Mesangial cell (primary cell): ENCODE results near the gene KLLN.

DNA sequence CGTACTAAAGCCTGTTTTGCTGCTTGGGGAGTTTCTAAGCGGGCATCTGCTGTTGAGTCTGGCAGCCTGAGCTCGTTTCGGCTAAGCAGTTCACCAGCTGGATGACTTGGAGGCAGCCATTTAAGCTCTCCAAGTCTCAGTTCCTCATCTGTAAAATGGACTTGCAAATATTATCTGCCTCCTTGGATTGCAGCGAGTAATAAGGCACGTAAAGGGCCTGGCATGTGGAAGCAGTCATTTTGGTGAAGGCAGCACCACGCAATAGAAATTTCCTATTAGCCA lies 44.0 kb downstream of the LDB3 start:
- RAMPAGE, long total RNA, result no peak

- RAMPAGE, long total RNA, result no peak
These were observed 841 bp downstream of the BMPR1A start for GRCh38 chr10:86757214-86757705.

DNA sequence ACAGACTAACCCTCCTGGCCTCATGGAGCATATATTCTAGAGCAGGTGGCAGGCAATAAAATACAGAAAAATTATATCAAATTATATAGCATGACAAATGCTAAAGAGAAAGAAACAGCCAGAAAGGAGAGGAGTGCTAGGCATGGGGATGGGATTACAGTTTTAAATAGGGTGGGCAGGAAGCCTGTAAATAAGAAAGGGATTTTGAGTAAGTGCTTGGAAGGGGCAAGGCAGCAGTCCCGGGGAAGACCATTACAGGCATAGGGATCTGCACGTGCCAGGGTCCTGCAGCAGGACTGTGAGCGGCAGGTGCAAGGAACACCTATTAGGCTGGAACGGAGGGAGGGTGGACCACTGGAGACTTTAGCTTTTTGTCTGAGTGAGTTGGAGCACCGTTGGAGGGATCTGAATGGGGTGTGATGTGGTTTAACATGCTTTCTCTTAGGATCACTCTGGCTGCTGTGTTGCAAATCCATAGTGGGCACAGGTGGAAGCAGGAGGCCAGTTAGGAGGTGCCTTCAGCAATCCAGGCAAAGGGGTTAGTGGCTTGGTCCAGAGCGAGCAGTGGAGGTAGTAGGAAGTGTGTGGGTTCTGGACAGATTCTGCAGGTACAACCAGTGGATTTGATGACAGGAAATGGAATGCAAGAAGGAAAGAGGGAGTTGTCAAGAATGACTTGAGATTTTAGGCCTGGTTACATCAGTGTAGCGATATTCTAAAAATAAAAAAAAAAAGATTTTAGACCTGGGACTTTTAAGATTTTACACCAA lies 95.2 kb downstream of the MMRN2 start:
- RAMPAGE, long total RNA, result no peak

- RAMPAGE, long total RNA, result no peak
These were observed 20.9 kb downstream of the MMRN2 start for GRCh38 chr10:86936059-86937274.

GRCh38 chr10:86955925-86956332 lies 1.5 kb downstream of the MMRN2 start:
- RAMPAGE, long total RNA, result no peak

GRCh38 chr10:87066777-87067457 lies 27.7 kb downstream of the GLUD1 start:
- RAMPAGE, long total RNA, result no peak

GRCh38 chr10:87092317-87093353 lies 2.0 kb downstream of the GLUD1 start:
- RAMPAGE, long total RNA, result no peak

- RAMPAGE, long total RNA, result no peak
These were observed 24.4 kb upstream of the NUTM2A start for GRCh38 chr10:87200844-87201308.

GRCh38 chr10:87342055-87342671 lies 15.4 kb upstream of the NUTM2D start:
- RAMPAGE, long total RNA, result no peak

- RAMPAGE, long total RNA, result no peak
These were observed 490 bp downstream of the MINPP1 start for GRCh38 chr10:87504997-87505769.

- RAMPAGE, long total RNA, result no peak
These were observed 2.5 kb upstream of the PAPSS2 start for GRCh38 chr10:87656981-87657751.

- RAMPAGE, long total RNA, result no peak
These were observed 54.1 kb downstream of the PAPSS2 start for GRCh38 chr10:87713684-87714259.

GRCh38 chr10:87861317-87861927 lies 1.9 kb downstream of the KLLN start:
- RAMPAGE, long total RNA, result no peak

- RAMPAGE, long total RNA, result no peak
These were observed at the start of gene KLLN for GRCh38 chr10:87863163-87863749. TSS of gene KLLN (minus strand) at chr10:87863533.

DNA sequence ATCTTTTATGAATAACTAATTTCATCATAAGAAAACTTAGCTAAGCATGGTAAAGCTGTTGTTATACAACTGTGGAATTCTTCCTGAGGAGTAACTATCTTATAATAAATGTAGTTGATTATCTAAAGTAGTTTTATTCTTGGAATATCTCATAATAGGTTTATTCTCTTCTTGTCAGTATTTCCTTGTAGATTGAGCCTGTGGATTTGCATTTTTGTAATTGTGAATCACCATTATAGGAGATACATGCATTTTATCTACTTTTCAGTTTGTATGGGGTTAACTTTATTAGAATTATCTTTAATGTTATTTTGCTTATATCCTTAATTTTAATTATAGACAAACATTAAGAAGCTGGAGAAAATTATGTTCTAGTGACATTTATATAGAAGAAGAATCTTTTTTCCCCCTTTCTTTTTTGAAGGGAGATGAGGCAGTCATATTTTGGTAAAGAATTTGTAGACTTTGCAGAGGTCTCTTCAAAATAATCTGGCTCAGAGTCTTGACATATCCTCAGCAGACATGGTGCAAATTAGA lies 74.8 kb downstream of the PTEN start:
- RAMPAGE, long total RNA, result no peak

GRCh38 chr10:87940646-87941322 lies 77.4 kb downstream of the PTEN start:
- RAMPAGE, long total RNA, result no peak

GRCh38 chr10:88147107-88147557 lies 283.7 kb downstream of the PTEN start:
- RAMPAGE, long total RNA, result no peak

DNA sequence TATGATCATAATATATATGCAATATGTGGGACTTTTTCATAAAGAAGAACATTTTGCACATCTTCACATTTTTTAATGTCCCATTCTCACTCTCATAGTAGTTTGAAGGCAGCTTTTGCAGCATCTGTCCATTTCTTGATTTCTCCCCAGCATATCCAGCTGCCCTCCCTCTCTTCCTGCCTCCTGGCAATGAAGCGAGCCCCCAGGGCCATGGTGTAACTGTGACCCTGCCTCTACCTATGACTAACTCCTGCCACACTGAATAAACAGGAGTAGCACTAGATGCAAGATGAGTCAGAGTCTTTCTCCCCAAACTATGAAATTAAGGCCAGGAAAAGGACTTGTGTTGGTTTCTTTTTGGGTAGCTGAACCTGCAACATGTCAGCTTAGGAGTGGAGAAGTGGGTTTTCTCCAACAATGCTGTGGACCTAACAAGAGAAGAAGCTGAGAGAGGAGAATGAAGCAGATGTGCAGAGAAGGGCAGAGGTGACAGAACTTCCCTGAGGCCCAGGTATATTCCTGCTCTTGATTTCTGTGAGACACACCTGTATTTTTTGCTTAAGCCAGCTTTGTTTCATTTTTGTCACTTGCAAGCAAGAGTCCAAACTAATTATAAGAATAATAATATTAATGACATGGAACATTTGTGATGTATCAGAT lies 329.0 kb downstream of the RNLS start:
- RAMPAGE, long total RNA, result no peak

- RAMPAGE, long total RNA, result no peak
These were observed 196.1 kb downstream of the RNLS start for GRCh38 chr10:88386931-88387603.

DNA sequence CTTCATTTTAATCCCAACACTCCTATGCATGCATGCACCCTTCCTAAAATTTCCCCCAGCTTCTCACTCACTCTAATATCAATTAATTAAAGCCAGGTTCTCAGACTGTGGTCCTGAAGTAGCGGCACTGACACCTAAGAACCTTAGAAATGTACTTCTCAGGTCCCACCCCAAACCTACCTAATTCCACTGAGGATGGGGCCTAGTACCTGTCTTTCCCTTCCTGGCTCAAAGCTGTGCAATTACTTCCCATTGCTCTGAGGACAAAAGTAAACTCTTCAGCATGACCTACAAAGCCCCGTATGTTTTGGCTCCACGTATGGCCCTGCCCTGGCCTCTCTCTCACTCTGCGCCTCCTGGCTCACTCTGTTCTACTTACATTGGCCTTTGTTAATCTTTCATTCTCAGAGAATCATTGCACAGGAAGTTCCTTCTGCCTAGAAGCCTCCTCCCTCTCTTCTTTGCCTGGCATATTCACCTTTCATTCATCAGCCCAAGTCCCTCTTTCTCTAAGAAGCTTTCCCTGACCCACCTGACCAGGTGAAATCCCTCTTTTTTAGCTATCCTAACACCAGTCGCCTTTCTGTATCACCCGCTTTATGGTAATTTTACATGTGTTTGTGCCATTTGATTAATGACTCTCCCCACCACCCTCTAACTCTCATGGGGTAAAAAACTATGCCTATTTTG lies 23.8 kb downstream of the LIPM start:
- RAMPAGE, long total RNA, result no peak